Heart left ventricle (tissue), 7 donors: ENCODE measurements around the gene ATXN7L3B.

DNA sequence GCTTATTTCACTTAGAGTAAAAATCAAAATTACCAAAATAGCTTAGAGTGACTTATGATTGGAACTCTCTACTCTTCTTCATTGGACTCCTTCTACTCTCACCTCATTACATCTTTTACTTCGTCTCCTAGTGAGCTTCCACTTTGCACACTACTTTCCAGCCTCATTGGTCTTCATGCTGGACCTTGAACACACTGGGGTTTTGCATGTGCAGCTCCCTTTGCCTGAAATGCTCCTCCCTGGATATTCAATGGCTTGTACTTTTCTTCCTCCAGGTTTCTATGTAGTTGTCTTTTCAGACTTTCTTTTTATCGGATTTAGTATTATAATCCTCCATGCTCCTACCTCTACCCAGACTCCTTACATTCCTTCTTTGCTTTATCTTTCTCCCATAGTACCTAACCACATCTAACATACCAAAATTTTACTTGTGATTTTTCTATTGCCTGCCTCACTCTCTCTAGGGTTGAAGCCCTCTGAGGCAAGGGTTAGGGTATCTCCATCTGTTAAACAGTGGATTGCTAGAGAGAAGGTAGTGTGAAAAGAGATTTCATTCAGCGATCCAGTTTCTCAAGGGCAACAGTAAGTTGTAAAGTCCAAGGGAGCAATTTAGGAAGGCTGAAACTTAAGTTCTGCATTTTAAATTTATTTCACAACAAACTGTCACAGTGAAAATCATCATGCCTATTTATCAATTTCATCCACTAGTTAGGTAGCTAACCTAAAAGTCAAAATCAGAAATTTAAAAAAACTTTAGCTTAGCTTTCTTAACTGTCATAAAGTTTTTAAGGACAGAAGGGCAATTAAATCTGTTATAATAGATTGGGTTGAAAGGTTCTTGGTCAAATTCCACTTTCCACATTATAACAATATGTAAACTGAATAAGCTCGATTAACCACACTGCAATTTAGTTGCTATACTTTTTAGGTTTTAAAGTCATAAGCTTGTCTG lies 19.8 kb upstream of the CNOT2 start:
- PRO-cap, 6 experiments, result no peak in any of the 6 experiments
- RAMPAGE, long total RNA, 2 experiments, result no peak in any of the 2 experiments
- RRBS, result no CpG with 5 or more reads among the region's 4 CpGs

- PRO-cap, 6 experiments, result no peak in any of the 6 experiments
- RAMPAGE, long total RNA, 2 experiments, result no peak in any of the 2 experiments
- RRBS, result no CpG with 5 or more reads among the region's 1 CpG
Observed at GRCh38 chr12:70250262-70251037, 7.2 kb downstream of the CNOT2 start.

GRCh38 chr12:70334787-70335167 lies 31.3 kb upstream of the KCNMB4 start:
- PRO-cap, 6 experiments, result no peak in any of the 6 experiments
- RAMPAGE, long total RNA, 2 experiments, result no peak in any of the 2 experiments
- RRBS, result no CpG with 5 or more reads among the region's 7 CpGs

DNA sequence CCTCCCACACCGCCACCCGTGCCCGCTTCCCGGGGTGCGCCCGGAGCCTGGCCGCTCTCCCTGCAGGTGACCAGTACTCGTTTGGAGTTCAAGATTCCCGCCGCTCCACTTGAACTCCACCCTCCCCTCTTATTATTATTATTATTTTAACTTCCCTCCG lies 315 bp upstream of the KCNMB4 start:
- PRO-cap, 6 experiments, result no peak in any of the 6 experiments
- RAMPAGE, long total RNA, 2 experiments, result no peak in any of the 2 experiments
- RRBS, result 2% methylated on average over 7 of the region's 11 CpGs

DNA sequence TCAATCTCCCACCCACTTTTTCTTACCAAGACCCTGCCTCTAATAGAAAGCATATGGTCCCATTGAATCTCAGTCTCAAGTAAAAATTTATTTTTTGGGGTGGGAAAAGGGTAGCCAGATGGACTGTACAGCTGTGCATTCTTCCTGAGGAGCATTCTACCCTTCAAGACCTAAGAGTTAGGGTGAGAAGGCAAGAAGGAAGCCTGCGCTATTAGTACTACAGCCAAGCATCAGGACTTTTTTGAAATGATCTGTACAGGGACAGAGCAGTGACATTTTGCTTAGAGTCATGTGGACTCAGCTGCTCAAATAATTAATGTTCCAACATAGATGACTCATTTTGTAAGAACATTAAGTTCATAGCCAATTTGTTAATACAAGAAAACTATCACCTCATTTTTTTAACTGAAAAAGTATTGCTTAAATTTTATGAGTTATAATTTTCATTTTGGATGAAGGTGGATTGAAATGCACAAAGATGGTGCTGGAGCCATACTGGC lies 92.5 kb downstream of the KCNMB4 start:
- PRO-cap, 6 experiments, result peak in 1 of 6 experiments; most common minus-strand start position 248 of the sequence (in 1)
- RAMPAGE, long total RNA, 2 experiments, result no peak in any of the 2 experiments
- RRBS, result no CpG with 5 or more reads among the region's 1 CpG

DNA sequence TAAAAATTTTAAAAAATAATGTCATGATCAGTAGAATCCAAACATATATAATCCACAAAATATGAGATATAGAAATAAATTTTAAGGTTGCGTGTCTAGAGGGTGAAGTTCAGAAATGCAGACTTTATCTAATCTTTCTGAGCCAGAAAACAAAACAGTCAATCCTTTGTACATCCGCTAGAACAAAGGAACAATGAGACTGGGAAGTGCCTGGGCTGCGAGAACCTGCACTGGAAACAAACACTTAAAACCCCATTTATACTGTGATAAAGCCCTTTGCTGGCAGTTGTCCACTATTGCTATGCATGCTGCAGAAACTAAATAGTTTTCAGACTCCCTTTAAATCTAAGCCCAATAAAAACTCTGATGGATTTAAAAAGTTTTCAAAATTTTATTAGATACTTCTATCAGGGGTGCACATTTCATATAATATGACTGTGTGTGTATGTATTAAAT lies 38.4 kb downstream of the PTPRB start:
- PRO-cap, 6 experiments, result peak in 3 of 6 experiments; most common plus-strand start position 285 of the sequence (in 3); most common minus-strand start position 130 of the sequence (in 1)
- RAMPAGE, long total RNA, 2 experiments, result no peak in any of the 2 experiments
- RRBS, result no CpG with 5 or more reads among the region's 3 CpGs

DNA sequence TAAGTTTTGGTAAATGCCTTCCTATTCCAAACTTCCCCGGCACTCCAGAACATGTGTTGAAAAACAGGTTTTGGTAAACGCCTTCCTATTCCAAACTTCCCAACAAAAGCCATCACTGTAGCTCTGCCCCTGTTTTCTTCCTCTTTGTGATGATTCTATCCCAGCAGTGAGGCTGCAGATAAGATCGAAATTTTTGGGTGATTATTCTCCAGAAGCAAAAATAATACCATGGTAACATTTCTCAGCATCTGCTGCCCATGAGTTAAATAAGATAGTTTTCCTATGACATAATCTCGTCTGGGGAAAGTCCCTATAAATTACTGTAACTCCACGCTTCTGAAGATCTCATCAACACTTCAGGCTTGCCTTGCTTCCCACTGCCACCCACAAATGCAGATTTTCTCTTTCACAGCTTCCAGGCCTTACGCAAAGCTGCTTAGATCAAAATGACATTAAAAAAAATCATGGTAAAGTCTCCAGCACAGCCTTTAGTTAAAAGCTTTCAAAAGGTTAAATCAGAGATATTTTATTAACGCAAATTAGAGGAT lies 24.6 kb upstream of the PTPRB start:
- PRO-cap, 6 experiments, result no peak in any of the 6 experiments
- RAMPAGE, long total RNA, 2 experiments, result no peak in any of the 2 experiments
- RRBS, result no CpG with 5 or more reads among the region's 7 CpGs

- PRO-cap, 6 experiments, result no peak in any of the 6 experiments
- RAMPAGE, long total RNA, 2 experiments, result no peak in any of the 2 experiments
- RRBS, result no CpG with 5 or more reads among the region's 15 CpGs
Observed at GRCh38 chr12:71469283-71469731, 29.7 kb downstream of the LGR5 start.

GRCh38 chr12:71475175-71475633 lies 35.6 kb downstream of the LGR5 start:
- PRO-cap, 6 experiments, result no peak in any of the 6 experiments
- RAMPAGE, long total RNA, 2 experiments, result no peak in any of the 2 experiments
- RRBS, result no CpG with 5 or more reads among the region's 5 CpGs

DNA sequence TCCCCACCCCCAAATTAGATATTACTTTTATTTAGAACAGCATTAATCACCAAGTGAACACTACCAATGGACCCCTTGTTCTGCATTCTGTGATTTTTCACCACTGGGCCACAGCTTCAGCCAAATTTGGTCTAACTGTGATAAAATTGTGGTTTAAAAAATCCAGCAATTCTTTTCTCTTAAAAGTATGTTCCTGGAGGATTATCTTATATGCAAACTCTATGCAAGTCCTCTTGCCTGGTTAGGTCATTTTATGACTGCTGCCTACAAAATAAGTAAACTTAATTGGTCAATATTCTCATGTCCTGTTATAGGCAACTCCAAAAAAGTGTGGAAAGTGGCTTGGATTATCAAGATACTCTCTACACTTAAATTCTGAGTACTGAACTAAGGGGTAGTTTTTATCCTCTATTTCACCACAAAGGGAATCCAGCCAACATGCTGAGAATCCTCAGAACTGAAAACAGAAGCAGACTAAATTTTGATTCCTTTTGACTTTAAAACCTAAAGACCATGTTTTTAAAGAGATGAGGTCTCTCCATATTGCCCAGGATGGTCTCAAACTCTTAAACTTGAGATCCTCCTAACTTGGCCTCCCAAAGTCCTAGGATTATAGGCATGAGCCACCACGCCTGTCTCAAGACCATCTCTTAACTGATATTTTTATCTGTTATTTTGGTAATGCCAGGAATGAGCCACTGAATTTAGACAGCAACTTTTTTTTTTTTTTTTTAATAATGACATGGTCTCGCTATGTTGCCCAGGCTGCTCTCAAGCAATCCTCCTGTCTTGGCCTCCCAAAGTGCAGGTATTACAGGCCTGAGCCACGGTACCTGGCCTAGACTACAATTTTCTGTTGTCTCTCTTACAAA lies 59.8 kb downstream of the ZFC3H1 start:
- PRO-cap, 6 experiments, result no peak in any of the 6 experiments
- RAMPAGE, long total RNA, 2 experiments, result no peak in any of the 2 experiments
- RRBS, result no CpG with 5 or more reads among the region's 3 CpGs

GRCh38 chr12:71626743-71627175 lies 36.9 kb downstream of the ZFC3H1 start:
- PRO-cap, 6 experiments, result peak in 1 of 6 experiments; most common minus-strand start chr12:71626964 (in 1)
- RAMPAGE, long total RNA, 2 experiments, result no peak in any of the 2 experiments
- RRBS, result no CpG with 5 or more reads among the region's 3 CpGs

DNA sequence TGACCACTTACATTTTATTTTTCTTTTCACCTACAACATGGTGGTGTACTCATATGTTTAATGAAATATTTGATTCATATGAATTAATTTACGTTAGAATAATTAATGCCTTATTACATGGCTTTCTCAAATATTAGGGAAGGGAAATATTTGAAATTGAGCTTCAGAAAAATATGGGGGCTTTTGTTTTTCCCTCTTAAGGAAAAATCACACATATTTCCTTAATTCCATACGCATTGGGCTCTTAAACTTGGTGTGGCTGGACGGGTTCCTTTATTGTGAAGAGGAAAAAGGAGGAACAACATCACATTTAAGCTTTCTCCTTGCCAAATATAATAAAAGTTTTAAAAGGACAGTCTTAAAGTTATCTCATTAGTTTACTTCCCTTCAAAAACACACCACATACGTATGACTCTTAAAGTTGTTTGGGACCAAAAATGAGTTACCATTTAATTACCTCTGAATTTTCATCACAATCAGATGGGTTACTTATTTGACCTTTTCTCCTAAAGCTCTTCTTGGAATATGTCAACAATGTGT lies 16.2 kb downstream of the RAB21 start:
- PRO-cap, 6 experiments, result no peak in any of the 6 experiments
- RAMPAGE, long total RNA, 2 experiments, result no peak in any of the 2 experiments
- RRBS, result no CpG with 5 or more reads among the region's 4 CpGs

DNA sequence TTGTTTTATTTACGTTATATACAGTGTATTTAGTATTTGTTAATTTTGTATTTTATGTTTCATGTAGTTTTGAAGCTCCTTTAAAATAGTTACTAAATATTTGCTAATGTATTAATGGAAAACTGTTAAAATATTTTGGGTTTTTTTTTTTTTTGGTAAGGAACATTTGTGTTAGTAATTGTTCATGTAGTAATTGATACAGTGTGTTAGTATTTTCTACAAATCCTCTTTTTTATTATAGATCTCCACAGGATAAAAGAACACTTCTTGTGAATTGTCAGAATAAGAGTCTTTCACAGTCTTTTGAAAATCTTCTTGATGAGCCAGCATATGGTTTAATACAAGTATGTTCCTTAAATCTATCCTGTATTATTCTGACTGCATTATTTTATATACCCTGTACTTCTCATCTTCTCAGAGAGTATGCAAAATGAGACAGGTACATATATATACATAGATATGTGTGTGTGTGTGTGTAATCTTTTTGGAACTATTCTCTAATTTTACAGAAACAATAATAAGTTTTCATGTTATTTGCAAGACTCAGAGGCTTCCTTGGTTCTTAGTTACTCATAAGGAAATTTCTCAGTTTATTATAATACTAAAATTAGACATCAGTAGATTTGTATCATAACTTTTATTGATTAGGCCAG lies 45.5 kb upstream of the TPH2 start:
- PRO-cap, 6 experiments, result no peak in any of the 6 experiments
- RAMPAGE, long total RNA, 2 experiments, result no peak in any of the 2 experiments
- RRBS, result no CpG with 5 or more reads among the region's 1 CpG

GRCh38 chr12:71981255-71981563 lies 42.6 kb downstream of the TPH2 start:
- PRO-cap, 6 experiments, result no peak in any of the 6 experiments
- RAMPAGE, long total RNA, 2 experiments, result no peak in any of the 2 experiments

- PRO-cap, 6 experiments, result no peak in any of the 6 experiments
- RAMPAGE, long total RNA, 2 experiments, result no peak in any of the 2 experiments
- RRBS, result no CpG with 5 or more reads among the region's 2 CpGs
Observed at GRCh38 chr12:72076348-72076613, 137.6 kb downstream of the TPH2 start.

GRCh38 chr12:74171548-74171902 lies 366.1 kb upstream of the ATXN7L3B start:
- PRO-cap, 6 experiments, result no peak in any of the 6 experiments
- RAMPAGE, long total RNA, 2 experiments, result no peak in any of the 2 experiments
- RRBS, result no CpG with 5 or more reads among the region's 16 CpGs

- PRO-cap, 6 experiments, result peak in 6 of 6 experiments; most common plus-strand start chr12:74537855 (in 6); most common minus-strand start chr12:74537763 (in 4)
- RAMPAGE, long total RNA, 2 experiments, result start-site peak on the plus strand in 2 of 2 experiments, at chr12:74537824-74538003 at its widest, 79 to 179 reads per replicate
- RRBS, result 2% methylated on average over 16 of the region's 52 CpGs
Observed at GRCh38 chr12:74537597-74538537, at the start of gene ATXN7L3B. ATXN7L3B (plus strand) TSS chr12:74537835.

DNA sequence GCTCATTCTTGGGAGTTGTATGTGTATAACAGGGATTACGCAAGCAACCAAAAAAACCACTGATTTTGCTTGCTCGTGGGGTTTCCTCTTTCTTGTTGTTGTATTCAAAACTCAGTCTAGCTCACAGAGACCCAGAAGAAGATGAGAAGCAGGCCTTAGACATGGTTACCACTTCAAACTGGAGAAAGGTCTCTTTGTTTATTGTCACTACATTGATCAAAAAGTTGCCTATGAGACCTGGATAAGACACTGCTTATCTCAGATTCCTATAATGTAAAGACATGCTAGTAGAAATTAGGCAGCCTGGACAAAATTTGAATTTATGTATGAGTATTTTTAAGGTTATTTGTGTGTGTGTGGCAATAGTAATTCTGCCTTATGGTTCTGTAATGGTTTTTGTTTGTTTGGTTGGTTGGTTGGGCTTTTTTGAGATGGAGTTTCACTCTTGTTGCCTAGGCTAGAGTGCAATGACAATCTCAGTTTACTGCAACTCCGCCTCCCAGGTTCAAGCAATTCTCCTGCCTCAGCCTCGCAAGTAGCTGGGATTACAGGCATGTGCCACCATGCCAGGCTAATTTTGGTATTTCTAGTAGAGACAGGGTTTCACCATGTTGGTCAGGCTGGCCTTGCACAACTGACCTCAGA lies 1.9 kb upstream of the GLIPR1 start:
- PRO-cap, 6 experiments, result peak in 1 of 6 experiments; most common plus-strand start position 134 of the sequence (in 1)
- RAMPAGE, long total RNA, 2 experiments, result no peak in any of the 2 experiments
- RRBS, result no CpG with 5 or more reads among the region's 4 CpGs

- PRO-cap, 6 experiments, result no peak in any of the 6 experiments
- RAMPAGE, long total RNA, 2 experiments, result no peak in any of the 2 experiments
- RRBS, result no CpG with 5 or more reads among the region's 3 CpGs
Observed at GRCh38 chr12:75498972-75500109, 12.1 kb downstream of the KRR1 start.

GRCh38 chr12:75784520-75784974 lies 273.1 kb upstream of the KRR1 start:
- PRO-cap, 6 experiments, result no peak in any of the 6 experiments
- RAMPAGE, long total RNA, 2 experiments, result no peak in any of the 2 experiments
- RRBS, result no CpG with 5 or more reads among the region's 1 CpG